ENCODE measurements around the genes GGT5 and SPECC1L.

- RRBS, result no CpG with 5 or more reads among the region's 11 CpGs
CAGE:
- cytosol, long polyA plus RNA, result no peak
- long polyA plus RNA, result no peak
- nucleus, long polyA plus RNA, result no peak
These were observed 3.0 kb downstream of the DERL3 start for GRCh38 chr22:23835647-23836310.

DNA sequence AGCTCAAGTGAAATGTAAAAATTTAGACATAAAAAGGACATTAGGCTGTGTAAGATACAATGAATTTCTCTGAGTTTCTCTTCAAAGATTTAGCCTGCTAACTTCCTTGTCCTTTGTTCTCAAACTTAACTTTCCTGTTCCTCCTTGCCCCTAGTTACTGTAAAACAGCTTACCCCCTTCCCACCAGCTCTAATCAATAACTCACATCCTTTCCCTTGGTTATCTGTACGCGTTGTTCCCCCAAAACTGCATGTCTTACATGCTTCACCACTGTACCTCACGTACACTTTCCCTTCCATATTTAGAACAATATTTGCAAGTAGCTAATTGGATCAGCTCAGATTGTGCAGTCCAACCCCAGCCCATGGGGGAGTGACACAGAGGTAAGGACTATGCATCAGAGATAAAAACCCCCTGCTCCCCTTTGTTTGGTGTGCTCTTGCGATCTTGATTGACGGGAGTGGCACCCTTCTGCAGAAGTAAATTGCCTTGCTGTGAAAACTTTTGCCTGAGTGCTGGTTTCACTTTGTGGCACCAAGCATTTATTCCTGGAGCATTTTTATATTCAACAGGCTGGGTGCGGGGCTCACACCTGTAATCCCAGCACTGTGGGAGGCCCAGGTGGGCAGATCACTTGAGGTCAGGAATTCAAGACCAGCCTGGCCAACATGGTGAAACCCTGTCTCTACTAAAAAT lies 30.9 kb downstream of the MIF start:
- RRBS, result no CpG with 5 or more reads among the region's 6 CpGs
CAGE:
- cytosol, long polyA plus RNA, result no peak
- long polyA plus RNA, result no peak
- nucleus, long polyA plus RNA, result no peak

DNA sequence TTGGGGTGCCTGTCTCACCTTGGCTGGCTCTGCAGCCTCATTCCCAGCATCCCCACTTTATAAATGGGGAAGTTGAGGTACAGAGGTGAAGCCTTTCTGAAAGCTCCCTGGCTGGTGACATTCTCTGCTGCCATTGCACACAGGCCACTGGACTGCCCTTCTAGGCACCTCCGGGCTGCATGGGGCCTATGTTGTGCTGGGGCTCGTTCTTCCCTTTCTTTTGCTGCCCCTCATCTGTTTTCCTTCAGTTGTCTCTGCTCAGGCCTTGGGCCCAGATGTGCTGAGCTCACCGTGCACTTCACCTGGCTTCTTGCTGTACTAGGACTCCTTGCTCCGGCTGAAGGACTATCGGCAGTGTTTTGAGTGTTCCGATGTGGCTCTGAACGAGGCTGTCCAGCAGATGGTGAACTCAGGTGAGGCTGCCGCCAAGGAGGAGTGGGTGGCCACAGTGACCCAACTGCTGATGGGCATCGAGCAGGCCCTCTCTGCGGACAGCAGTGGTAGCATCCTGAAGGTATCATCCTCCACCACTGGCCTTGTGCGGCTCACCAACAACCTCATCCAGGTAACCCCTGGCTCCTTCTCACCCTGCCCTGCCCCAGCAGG lies 59.5 kb downstream of the CABIN1 start:
- RRBS, result no CpG with 5 or more reads among the region's 11 CpGs
CAGE:
- cytosol, long polyA plus RNA, result no peak
- long polyA plus RNA, result no peak
- nucleus, long polyA plus RNA, result no peak

DNA sequence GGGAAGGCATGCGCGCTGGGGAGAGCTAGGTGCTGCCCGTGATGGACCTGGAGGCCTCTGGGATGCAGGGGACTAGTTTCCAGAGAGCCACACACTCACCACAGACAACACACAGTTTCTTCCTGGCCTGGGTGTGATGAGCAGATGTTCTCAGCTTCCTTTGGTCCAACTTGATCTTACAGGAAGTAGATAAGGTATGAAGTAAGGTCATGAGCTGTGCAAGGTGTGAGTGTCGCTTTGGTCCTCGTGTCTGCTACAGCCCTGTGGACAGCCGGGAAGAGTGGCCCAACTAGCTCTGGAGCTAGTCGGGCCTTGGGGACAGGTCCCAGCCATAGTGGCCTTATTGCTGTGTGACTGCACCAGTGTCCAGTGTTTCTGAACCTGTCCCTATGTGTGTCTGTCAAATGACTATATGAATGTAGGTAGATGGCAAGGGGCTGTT lies 27.2 kb upstream of the SUSD2 start:
- RRBS, result no CpG with 5 or more reads among the region's 7 CpGs
CAGE:
- cytosol, long polyA plus RNA, result no peak
- long polyA plus RNA, result no peak
- nucleus, long polyA plus RNA, result no peak

DNA sequence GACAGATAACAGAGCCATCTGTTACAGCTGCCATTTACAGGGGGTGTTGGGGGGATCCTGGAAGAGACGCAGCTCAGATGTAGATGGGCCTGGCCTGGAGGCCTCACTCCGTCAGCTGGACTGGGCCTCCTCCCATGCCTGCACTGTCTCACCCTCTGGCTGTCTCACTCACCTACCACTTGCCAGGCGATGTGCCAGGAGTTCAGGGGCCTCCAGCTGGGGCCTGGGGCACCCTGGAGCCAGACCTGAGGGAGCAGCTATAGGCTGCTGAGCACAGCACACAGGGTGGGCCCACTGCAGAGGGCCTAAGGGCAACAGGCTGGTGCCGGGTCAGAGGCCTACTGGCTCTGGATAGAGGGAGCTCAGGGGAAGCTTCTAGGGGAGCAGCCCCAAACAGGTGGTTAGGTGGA lies 16.3 kb upstream of the SUSD2 start:
- RRBS, result no CpG with 5 or more reads among the region's 4 CpGs
CAGE:
- cytosol, long polyA plus RNA, result no peak
- long polyA plus RNA, result no peak
- nucleus, long polyA plus RNA, result no peak

GRCh38 chr22:24189031-24189752 lies 7.9 kb downstream of the SUSD2 start:
- RRBS, result 67% methylated on average over 3 of the region's 20 CpGs
CAGE:
- cytosol, long polyA plus RNA, result no peak
- long polyA plus RNA, result no peak
- nucleus, long polyA plus RNA, result no peak

- RRBS, result no CpG with 5 or more reads among the region's 20 CpGs
CAGE:
- cytosol, long polyA plus RNA, result no peak
- long polyA plus RNA, result no peak
- nucleus, long polyA plus RNA, result no peak
These were observed 527 bp downstream of the GGT5 start for GRCh38 chr22:24244209-24244901.

- RRBS, result 35% methylated on average over 3 of the region's 14 CpGs
CAGE:
- cytosol, long polyA plus RNA, result no peak
- long polyA plus RNA, result no peak
- nucleus, long polyA plus RNA, result no peak
These were observed at the start of gene GGT5 for GRCh38 chr22:24244902-24245417. TSS of gene GGT5 (minus strand) at chr22:24245082.

DNA sequence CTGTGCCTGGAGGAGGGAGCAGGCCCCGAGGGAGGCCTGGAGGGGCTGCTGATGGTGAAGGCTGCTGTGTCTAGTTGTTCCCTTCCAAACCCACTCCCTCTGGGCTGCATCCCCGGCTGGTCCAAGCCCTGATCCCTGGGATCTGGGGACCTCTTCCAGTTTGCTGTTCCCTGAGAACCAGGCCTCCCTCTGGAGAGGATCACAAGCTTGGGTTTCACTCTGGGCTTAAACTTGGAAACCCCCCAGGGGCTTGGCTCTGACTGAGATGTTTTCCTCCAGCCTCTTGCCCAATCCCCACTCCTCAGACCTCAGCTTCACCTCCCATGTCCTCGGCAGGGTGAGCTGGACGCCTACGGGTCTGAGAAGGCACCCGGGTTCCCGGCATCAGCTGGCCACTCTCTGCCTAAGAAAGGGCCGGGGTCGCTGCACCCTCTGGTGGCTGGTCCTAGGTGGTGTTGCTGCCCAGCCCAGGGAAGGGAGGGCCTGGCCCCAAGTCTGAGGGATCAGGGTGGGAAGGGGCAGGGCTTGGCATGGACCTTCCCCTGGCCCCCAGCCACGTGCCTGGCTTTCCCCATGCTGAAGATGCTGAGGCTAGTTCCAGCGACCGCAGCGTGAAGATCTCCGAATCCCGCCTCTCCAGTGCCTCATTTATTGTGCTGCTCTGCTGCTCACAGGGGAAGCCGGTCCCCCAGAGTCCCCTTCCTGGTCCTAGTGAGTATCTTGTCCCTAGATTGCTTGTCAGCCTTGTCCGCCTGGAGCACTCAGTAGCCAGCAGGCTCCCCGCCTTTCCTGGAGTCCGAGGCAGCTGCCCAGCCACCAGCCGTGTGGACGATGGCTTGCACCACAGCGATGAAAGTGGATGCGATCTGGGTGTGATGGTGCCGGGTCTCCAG lies 2.7 kb upstream of the GGT5 start:
- RRBS, result no CpG with 5 or more reads among the region's 24 CpGs
CAGE:
- cytosol, long polyA plus RNA, result no peak
- long polyA plus RNA, result no peak
- nucleus, long polyA plus RNA, result no peak

- RRBS, result 1% methylated on average over 31 of the region's 83 CpGs
CAGE:
- cytosol, long polyA plus RNA, result start-site peak on the plus strand at chr22:24270823-24270980, 292 and 812 reads in 2 replicates
- long polyA plus RNA, result start-site peak on the plus strand at chr22:24270821-24270976, 536 and 961 reads in 2 replicates
- nucleus, long polyA plus RNA, result start-site peak on the plus strand at chr22:24270821-24270970, 1,690 and 1,526 reads in 2 replicates
These were observed at the start of gene SPECC1L for GRCh38 chr22:24270457-24271292. TSS of gene SPECC1L (plus strand) at chr22:24270831.

GRCh38 chr22:24426501-24427096 lies 800 bp upstream of the ADORA2A start:
- RRBS, result 81% methylated on average over 2 of the region's 12 CpGs
CAGE:
- cytosol, long polyA plus RNA, result no peak
- long polyA plus RNA, result no peak
- nucleus, long polyA plus RNA, result no peak

- RRBS, result no CpG with 5 or more reads among the region's 4 CpGs
CAGE:
- cytosol, long polyA plus RNA, result no peak
- long polyA plus RNA, result no peak
- nucleus, long polyA plus RNA, result no peak
These were observed 12.6 kb upstream of the UPB1 start for GRCh38 chr22:24482340-24483097.

- RRBS, result no CpG with 5 or more reads among the region's 5 CpGs
CAGE:
- cytosol, long polyA plus RNA, result no peak
- long polyA plus RNA, result no peak
- nucleus, long polyA plus RNA, result no peak
These were observed 4.5 kb downstream of the UPB1 start for GRCh38 chr22:24499546-24500126.

GRCh38 chr22:24553299-24554082 lies 1.4 kb downstream of the GUCD1 start:
- RRBS, result no CpG with 5 or more reads among the region's 8 CpGs
CAGE:
- cytosol, long polyA plus RNA, result no peak
- long polyA plus RNA, result no peak
- nucleus, long polyA plus RNA, result no peak

DNA sequence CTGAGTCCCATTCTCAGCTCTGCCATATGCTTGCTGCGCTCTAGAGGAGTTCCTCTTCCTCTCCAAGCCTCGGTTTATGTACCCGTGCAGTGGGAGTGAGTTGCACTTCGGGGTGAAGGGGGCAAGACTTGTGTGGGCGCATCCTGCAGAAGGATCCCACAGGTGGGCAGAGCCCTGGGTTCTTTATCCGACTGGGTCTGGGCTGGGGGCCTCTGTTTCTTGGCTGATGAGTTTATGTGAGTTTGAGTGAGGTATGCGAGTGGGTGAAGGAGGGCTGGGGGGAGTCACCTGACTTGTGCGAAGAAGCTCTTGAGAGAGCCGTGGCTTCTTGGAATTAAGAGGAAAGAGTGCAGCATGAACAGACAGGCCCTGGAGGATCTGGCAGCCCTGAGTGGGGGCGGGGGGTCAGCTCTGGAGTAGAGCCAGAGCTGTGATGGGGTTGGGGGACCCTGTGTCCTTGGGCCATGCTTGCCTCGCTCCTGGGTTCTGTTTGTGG lies 421 bp downstream of the GGT1 start:
- RRBS, result no CpG with 5 or more reads among the region's 11 CpGs
CAGE:
- cytosol, long polyA plus RNA, result no peak
- long polyA plus RNA, result no peak
- nucleus, long polyA plus RNA, result no peak

GRCh38 chr22:24952871-24953879 lies 659 bp downstream of the KIAA1671 start:
- RRBS, result 7% methylated on average over 27 of the region's 76 CpGs
CAGE:
- cytosol, long polyA plus RNA, result no peak
- long polyA plus RNA, result no peak
- nucleus, long polyA plus RNA, result no peak

DNA sequence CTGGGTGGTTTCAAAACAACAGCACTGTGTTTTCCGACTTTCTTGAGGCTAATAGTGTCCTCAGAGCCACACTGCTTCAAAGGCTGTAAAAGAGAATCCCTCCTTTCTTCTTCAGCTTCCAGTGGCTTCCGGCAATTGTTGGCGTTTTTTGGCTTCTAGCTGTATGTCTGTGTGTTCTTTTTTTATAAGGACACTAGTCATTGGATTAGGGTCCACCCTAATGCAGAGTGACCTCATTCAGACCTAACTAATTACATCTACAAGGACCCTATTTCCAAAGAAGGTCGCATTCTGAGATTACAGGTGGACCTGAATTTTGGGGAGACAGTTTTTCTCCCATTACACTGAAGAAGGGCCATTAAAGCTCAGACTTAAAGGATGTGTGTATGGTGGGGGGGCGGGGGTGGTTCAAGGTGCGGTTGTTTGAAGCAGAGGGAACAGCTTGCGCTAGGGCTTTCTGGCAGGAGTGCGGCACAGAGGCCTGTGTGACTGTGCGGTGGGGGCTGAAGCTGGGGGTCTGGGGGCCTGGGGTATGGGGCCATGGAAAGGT lies 30.8 kb downstream of the KIAA1671 start:
- RRBS, result no CpG with 5 or more reads among the region's 9 CpGs
CAGE:
- cytosol, long polyA plus RNA, result no peak
- long polyA plus RNA, result no peak
- nucleus, long polyA plus RNA, result no peak

DNA sequence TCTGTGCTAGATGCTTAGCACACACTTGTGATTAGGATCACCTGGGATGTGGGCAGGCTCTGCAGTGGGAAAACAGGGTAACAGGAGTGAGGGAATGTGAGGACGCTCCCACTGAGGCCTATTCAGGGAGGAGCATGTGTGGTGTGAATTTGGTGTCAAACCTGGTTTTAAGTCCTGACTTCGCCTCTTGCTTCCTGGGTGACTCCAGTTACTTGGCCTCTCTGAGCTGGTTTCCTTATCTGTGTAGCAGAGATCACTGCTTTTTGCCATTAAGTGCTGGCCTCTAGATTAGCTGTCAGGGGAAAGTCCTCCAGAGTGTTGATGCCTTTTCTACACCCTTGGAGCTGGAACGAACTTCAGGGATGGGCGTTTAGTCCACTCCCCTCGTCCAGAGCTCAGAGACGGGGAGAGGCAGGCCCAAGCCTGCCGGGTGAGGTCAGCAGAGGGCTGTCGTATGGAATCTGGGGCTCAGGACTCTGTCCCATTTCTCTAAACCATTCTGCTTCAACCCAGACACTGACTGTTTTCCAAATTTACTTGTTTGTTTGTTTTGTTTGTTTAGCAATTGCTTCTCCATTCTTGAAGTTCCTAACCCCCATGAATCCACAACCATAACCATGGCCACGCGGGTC lies 75.0 kb downstream of the KIAA1671 start:
- RRBS, result no CpG with 5 or more reads among the region's 10 CpGs
CAGE:
- cytosol, long polyA plus RNA, result no peak
- long polyA plus RNA, result no peak
- nucleus, long polyA plus RNA, result no peak

DNA sequence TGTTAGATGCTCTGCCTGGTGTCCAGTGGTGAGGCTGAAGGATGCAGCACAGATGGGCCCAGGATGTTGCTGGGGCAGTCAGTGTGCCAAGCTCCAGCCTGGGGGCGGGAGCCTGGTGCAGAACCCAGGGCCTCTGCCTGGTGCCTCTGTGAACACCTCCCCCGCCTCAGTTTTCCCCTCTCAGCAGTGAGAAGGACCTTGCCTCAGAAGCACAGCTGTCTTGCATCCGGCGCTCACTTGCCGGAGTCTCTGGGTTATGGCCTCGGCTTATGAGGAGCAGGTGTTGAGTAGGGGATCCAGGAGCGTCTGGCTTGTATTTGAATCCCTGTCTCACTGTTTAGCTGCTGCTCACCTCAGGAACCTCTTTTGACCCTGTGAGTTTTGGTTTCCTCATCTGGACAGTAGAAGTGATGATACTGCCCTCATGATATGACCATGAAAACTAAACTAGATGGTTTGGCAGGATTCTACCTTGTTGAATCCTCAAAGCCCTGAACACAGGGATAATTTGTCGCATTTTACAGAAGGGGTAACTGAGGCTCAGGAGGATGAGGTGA lies 116.3 kb downstream of the KIAA1671 start:
- RRBS, result no CpG with 5 or more reads among the region's 8 CpGs
CAGE:
- cytosol, long polyA plus RNA, result no peak
- long polyA plus RNA, result no peak
- nucleus, long polyA plus RNA, result no peak

DNA sequence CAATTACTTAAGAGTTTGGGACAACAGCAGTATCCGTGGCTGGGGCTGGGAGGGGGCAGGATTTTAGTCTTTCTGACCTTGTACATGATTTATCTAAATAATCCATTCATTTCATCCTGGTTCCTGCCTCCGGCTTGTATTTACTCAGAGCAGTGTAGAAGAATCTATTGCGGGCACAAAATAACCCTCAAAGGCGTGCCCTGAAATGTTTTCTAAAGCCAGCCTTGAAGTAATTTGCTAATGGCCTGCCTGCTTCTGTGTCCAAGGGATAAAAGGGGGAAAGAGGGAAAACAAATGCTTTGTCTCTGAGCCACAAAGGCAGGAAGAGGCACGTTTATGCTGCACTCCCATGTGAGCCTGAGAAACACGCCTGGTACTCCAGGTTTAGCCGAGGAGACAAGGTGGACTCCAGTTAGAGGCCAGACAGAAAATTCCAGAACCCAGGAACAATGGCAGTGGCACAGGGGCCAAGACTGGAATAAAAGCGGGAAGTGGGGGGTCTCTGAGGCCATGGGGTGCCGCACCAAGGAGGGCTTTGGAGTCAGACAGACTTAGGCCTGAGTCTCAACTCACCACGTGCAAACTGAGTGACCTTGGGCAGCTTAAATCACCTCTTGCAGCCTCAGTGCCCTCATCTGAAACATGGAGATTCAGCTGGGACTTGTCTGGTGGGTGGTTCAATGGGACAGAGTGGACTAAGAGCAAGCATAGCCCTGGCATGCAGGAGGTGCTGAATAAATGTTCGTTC lies 84.7 kb upstream of the CRYBB3 start:
- RRBS, result no CpG with 5 or more reads among the region's 11 CpGs
CAGE:
- cytosol, long polyA plus RNA, result no peak
- long polyA plus RNA, result no peak
- nucleus, long polyA plus RNA, result no peak